Camera-type eye (tissue), 1 donor: ENCODE measurements around a stretch of chr1.

- RAMPAGE, long total RNA: no peak
Measured at GRCh38 chr1:26275553-26276643, 4.0 kb upstream of the SH3BGRL3 start.

- RAMPAGE, long total RNA: no peak
Measured at GRCh38 chr1:26483527-26484012, 11.3 kb downstream of the HMGN2 start.

DNA sequence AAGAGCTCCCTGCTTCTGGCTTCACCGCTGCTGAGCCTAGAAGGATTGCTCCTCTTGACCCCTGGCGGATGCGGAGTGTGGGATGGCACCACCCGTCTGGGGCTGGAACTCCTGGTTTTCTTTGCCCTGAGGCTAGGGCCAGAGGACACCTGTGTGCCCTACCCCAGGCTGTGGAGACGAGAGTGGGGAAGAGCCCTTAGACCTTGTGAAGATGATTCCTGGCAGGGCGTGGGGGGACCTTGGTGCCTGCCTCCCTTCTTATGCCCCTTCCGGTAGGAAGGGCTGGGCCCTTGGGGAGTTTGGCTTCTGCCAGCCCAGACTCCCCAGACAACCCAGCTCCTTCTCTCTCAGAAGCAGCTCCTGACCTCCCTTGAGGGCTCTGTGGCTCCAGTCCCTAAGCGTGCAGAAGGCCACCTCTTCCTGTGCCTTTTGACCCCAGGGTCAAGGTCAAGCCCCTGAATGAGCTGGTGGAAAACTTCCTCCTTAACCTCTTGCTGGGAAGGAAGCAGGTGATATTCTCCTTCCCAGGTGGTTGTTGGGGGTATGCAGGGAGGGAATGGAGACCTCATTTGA is 919 bp downstream of the RPS6KA1 start:
- RAMPAGE, long total RNA: no peak

- RAMPAGE, long total RNA: no peak
Measured at GRCh38 chr1:26541737-26542204, 12.2 kb downstream of the RPS6KA1 start.

DNA sequence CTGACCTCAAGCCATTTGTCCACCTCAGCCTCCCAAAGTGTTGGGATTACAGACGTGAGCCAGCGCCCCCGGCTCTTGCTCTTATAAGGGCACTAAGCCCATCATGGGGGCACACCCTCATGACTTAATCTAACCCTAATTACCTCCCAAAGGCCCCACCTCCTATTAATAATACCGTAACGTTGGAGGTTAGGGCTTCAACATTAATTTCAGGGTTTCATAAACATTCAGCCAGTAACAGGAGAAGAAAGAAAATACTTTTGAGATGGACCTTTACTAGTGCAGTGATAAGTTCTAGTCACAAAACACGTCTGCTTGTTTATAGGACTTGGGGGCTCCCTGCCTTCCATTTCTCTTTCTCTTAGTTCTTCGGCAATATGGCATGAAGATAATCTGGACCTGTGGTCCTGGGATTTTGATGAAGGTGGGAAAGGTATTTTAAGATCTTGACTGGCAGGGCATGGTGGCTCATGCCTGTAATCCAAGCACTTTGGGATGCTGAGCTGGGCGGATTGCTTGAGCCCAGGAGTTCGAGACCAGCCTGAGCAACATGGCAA is 15.6 kb downstream of the ARID1A start:
- RAMPAGE, long total RNA: no peak

- RAMPAGE, long total RNA: no peak
Measured at GRCh38 chr1:26731099-26731769, 35.4 kb downstream of the ARID1A start.

DNA sequence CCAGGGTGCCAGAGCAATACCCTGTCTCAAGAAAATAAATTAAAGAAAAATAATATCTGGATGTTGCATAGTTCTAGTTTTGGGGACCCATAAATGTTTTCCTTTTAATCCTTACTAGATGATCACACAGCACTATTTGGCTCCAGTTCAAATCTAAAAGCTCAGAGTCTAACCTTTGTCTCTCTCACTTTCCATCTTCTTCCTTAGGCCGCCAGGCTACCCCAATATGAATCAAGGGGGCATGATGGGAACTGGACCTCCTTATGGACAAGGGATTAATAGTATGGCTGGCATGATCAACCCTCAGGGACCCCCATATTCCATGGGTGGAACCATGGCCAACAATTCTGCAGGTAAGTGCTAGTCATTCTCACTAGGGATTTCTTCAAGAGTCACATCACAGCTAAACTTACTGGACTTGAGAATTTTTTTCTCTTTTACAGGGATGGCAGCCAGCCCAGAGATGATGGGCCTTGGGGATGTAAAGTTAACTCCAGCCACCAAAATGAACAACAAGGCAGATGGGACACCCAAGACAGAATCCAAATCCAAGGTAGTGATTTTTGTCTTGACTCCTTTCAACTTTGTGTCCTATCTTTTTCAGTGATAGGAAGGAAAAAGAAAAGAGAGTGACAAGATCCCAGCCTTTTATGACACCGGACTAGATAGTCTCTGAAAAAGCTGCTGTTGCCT is 21.6 kb upstream of the PIGV start:
- RAMPAGE, long total RNA: no peak

GRCh38 chr1:26774103-26775201 is 13.3 kb upstream of the PIGV start:
- RAMPAGE, long total RNA: no peak

DNA sequence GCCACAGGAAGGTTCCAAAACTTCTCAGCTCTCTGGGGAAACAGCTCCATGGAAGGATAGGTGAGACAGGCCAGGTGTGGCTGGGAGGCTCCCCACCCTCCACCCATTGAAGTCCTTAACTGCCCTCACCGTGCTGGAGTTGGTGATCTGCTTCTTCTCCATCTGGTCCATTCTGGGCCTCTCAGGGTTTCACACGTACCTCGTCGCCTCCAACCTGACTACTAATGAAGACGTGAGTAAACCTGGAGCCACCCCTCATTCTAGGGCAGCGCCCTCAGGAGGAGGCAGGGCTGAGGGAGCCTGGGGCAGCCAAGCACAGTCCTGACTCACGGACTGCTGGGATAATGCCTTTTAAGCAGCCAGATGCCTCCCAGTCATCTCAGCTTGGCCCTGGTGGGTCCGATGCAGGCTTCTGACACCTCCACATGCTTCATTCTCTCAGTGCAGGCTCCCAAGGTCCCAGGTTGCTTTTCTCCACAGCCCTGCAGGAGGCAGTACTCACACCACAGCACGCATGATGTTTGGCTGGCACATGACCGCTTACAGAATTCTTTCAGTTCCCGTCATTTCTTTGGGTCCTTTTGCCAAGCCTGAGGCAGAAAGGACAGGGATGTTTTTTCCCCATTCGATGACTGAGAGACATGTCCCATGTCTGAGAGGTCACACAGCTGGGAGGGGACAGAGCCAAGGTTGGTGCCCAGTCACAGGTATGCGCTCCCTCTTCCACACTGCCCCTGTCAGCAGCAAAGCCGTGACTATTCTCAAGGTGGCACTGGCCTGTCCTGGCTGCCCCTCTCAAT is 11.7 kb upstream of the SFN start:
- RAMPAGE, long total RNA: no peak

DNA sequence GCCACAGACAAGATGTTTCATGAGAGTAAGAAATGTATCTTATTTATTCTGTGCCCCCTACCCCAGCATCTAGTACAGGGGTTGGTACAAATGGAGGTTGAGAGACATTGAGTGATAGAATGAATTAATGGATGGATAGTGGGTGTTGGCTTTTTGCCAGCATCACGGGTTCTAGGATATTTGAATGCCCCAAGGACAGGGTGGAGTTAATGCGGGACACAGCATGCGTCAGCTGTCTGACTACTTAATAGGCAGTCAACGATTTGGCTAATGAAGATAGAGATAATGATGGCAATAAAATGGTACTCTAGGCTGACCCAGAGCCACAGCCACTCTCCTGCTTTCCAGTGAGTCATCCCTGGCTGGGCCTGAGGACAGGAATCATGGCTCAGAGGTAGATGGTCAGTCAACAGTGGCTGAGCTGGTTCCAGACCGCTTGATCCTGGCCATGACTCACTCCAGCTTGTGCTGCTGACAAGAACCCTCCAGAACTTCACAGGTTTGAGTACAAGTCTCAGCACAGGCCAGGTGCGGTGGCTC is 6.3 kb downstream of the NR0B2 start:
- RAMPAGE, long total RNA: no peak

DNA sequence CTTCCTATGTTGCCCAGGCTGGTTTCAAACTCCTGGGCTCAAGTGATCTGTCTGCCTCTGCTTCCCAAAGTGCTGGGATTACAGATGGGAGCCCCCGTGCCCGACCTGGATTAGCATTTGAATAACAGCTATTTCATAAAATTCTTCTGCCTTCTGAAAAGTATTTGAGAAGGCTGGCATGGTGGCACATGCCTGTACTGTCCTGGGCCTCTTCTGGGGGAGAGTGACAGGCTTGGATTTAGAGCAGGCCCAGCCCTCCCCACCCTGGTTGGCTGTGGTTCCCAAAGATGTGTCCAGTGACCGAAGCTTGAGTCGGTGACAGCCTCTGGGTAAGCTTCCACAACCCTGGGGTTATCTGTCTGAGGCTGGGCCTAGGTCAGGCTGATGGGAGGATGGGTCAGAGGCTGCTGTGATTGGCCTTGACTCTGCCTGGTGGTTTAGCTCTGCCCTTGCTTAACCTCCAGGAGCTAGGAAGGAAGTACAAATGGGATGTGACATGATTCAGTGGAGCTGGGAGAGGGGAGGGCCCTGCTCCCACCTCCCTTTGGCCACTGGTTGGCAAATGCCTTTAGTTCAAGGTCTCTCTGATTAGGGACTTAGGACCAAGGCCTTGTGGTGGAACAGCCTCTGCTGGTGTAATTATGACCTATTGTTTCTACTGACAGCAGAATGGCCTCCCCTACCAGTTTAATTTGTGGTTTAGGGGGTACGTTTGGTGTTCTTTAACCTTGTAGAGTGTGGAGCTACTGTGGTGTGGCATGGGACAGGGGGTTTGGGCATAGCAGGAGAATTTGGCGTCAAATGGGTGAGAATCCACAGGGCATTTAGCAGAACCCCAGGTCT is 16.5 kb downstream of the NUDC start:
- RAMPAGE, long total RNA: no peak

- RAMPAGE, long total RNA: no peak
Measured at GRCh38 chr1:27087519-27087718, 67.5 kb downstream of the SLC9A1 start.

GRCh38 chr1:27191761-27192512 is 37.0 kb upstream of the SLC9A1 start:
- RAMPAGE, long total RNA: no peak

GRCh38 chr1:27290593-27291479 is 31.1 kb upstream of the TMEM222 start:
- RAMPAGE, long total RNA: no peak

DNA sequence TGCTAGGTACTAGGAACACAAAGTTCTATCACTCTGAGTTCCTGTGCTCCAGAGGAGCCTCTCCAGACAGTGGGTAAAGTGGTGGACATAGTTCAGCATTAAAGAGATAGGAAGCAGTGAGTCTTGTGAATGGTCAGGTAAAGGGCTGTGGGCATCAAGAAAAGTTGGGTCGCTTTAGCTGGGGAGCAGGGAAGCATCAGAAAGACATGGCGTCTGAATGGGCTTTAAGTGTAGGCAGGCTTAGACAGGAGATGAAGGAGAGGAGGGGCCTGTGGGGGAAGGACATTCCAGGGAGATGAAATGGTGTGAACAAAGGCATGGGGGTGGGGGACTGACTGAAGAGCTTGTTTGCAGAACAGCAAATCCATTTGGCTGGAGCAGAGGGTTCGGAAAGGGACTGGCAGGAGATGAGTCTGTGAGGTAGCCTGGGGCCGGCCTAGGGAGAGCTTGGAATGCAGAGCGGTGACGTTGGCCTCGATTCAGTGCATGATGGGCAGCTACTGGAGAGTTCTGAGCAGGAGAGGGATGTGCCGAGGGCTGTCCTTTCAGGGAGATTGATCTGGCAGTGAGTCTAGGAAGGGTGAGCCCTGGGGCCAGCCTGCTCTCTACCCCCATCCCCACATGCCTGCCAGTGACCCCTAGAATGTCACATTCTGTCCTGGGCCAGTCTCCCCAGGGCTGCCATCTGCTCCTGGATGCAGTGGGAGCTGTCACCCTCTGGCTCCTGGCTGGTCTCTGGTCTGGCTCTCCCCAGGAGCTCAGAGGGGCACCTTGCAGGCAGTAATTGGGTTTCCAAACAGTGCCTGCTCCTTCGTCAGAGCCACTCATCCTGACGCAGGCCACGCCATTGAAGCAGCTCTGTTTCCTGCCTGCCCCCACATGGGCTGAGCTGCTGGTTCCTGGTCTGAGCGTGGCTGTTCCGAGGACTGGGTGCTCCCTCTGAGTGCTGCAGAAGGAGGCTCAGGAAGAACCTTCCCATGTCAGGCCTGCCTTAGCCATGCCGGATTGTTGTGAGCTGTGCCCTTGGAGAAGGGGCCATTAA is 22.4 kb upstream of the TMEM222 start:
- RAMPAGE, long total RNA: no peak

- RAMPAGE, long total RNA: no peak
Measured at GRCh38 chr1:27306402-27307590, 15.2 kb upstream of the TMEM222 start.

GRCh38 chr1:27335497-27336210 is 6.2 kb upstream of the SYTL1 start:
- RAMPAGE, long total RNA: no peak

DNA sequence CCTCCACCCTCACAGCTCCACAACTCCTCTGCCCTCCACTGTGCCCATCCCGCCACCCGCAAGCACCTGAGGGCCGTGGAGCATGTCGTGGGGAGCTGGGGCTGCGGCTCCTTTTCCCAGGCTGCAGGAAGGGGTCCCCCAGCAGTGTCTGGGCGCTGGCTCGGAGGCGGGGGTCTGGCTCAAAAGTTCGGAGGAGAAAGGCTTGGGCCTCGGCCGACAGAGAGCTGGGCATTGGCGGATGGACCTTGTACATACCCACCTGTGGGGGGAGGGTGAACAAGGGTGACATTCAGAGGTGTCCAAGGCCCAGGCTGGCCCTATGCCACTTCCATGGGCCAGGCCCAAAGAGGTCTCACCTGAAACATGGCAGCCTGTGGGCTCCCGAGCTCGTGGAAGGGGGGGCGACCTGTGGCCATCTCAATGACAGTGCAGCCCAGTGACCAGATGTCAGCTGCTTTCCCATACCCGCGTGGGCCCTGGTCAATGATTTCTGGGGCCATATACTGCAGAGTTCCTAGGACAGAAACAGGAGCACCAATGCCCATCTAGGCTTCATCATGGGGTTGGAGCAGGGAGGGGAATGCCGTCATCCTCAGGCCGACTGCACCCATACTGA is 8.3 kb downstream of the MAP3K6 start:
- RAMPAGE, long total RNA: no peak

DNA sequence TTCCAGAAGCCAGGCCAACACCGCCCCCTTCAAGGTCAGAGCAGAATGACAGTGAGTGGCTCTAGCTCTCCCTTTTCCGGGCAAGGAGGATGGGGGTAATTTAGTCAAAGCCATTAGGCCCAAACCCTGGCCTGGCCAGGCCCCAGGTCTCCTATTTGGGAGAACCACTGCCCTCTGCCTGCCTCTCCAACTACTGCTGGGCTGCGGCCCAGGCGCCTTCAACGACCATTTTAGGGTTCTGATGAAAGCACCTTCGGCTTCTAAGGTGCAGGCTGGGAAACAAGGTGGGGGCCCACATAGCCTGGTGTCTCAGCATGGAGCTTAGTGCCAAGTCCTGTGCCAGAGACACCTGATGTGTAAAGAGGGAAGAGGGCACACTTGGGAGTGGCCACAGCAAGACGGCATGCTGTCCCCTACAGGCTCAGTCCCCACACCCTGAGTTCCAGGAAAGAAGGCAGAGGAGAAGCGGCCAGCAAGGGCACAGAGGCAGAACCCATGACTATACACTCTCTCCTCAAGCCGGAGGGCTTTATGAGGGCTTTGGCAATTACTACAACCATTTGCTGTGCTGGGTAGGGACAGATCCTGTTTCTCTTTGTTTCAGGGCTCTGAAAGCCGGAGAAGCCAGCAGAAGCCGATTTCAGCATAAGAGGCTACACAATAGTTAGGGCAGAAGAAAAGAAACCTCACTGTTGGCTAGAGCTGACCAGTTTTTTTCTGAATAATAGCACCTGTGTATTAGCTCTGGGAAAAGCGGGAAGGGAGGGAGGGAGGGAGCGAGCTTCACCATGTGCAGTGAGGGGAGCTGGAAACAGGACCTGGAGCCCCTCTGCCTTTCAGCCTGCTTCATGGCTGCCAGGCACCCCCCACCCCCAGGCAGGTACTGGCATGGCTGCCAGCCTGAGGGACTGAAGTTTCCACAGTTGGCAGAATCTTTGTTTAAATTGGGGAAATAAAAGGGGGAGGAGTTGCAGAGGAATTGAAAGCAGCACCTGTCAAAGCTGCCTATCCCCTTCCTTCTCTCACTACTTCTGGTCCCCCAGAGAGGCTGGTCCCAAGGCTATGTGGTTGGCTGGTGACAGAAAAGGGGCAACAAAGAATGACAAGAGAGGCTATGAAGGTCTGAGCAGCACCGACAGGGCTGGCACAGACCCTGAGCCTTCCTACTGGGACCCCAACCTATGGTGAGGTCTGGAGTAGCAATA is 13.9 kb downstream of the GPR3 start:
- RAMPAGE, long total RNA: no peak

DNA sequence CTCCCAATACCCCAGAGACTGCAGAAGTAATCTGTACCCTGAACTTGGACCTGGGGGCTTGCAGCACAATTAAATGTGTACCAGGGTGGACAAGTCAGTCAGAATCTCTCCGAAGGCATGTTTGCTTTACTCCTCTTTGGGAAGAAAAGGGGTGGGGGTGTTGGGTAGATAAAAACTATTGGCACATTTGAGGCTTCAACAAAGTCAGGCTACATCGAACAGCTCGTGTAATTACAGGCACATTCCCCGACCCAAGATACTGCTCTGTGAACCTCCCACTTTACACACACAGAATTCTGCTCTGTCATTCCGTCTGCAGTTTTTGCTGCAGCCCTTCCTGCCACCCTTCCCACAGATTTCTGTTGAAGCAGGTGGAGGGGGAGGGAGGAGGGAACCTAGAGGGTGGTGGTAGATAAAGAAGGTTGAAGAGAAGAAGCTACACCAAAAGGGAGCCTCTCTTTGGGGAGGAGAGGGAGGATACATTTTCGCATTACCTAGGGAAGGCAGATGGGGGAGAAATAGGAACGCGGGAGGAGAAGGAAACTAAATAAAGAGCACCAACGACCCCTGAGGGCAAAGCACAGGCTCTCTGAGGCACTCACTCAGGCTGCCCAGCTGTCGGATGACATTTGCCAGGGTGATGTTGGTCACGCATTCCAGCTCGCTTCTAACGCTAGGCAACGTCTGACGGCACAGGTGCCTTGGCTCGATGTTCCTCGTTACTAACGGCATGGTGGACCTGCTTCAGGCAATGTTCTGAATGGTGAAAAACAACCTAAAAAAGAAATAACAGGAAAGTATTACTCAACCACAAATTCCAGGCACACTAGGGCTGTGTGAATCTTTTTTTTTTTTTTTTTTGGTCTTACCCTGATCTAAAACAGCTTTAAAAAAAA is 36.0 kb downstream of the GPR3 start:
- RAMPAGE, long total RNA: no peak